Sciatic nerve (tissue), 1 donor: ENCODE data around the genes PRR18, RPS6KA2 and KIF25.

GRCh38 chr6:166173264-166173595 lies 5.6 kb upstream of the TBXT start:
- PRO-cap: no peak

DNA sequence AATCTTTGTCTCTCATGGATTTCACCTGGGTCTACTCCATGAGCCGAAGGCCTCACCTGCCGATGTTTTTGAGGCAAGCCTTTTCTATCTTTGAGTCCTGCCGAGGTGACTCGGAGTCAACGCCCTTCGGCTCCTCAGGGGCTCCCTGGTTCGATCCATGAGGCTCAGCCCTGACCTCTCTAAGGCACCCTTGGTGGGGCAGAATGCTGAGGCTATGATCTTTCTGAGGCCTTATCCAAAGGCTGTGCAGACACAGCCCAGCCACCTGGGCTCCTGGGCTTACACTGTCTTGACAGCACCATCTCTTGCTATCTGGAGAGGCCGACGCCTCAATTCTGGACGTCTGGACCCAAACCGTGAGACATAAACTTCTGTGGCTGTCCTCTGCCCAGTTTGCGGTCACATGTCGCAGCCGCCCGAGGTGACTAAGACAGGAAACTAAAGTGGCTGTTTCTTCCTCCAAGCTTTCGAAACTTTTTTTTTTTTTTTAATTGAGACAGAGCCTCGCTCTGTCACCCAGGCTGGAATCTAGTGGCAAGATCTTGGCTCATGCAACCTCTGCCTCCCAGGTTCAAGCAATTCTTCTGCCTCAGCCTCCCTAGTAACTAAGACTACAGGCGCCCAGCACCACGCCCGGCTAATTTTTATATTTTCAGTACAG lies 49.4 kb downstream of the PRR18 start:
- PRO-cap: bidirectional peak, plus-strand start at position 494 of the sequence, minus-strand start at position 337 of the sequence

GRCh38 chr6:166308260-166309027 lies at the start of gene PRR18:
Gene PRR18 (minus strand): TSS chr6:166308392.
- PRO-cap: no peak

GRCh38 chr6:166469738-166470158 lies 87.0 kb upstream of the MPC1 start:
- PRO-cap: no peak

- PRO-cap: no peak
Measured at GRCh38 chr6:166586779-166587107, 265 bp upstream of the RAMACL start.

- PRO-cap: no peak
Measured at GRCh38 chr6:166587905-166588573, 1.6 kb upstream of the RAMACL start.

DNA sequence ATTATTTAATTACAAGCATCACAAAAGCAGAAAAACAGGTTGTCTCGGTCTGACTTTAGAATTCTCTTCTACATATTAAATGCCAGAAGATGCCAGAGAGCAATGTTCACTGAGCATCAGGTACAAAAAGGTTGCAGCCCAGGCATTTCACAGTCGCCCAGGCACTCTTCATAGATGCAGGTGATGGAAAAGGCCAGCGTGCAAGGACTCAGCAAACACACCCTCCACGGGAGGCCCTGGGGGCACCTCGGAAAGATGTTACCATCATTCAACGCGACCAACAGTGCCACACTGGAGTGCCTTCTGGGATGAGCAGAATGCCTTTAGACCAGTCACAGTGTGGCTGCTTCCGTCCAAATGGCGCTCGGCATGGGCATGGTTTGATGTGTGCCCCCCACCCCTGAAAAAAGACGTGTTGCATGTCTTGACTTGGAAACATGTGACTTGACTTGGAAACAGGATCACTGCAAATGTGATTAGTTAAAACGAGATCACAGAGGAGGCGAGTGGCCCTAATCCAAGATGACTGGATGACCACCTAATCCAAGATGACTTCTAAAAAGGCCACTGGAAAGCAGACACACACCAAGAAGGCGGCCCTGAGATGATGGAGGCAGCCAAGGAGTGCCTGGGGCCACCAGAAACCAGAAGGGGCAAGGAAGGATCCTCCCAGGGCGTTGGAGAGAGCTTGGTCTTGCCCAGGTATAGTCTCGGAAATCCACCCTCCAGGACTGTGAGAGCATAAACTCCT lies 4.7 kb upstream of the RAMACL start:
- PRO-cap: no peak

GRCh38 chr6:166626742-166627428 lies at the start of gene RPS6KA2:
Gene RPS6KA2 (minus strand): TSS chr6:166627251.
- PRO-cap: bidirectional peak, plus-strand start at chr6:166626842, minus-strand start at chr6:166626688; unidirectional peak, minus-strand start at chr6:166626918; unidirectional peak, minus-strand start at chr6:166627251; bidirectional peak, plus-strand start at chr6:166627674, minus-strand start at chr6:166627349

DNA sequence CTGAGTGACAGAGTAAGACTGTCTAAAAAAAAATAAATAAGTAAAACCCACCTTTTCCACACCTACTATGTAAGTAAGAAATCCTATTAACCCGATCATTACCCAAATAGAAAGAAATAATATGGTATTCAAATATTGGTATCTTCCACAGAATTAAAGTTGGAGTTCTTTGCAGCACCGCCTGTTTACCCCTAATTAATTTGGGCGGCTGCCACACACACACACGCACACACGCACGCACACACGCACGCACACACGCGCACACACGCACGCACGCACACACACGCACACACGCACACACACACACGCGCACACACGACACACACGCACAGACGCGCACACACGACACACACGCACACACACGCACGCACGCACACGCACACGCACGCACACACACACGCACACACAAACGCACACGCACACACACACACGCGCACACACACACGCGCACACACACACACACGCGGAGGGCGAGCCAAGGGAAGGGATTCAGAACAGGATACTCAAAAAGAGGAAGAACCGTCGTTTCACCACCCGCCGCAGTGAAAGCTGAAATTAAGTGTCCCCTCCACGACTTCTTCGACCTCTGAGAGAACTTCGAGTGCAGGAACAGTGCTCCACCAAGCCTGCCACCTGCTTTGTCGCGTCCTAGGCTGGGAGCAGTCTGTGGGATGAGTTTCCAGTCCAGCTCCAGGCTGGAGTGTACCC lies 1.2 kb downstream of the RNASET2 start:
- PRO-cap: unidirectional peak, plus-strand start at position 589 of the sequence

- PRO-cap: no peak
Measured at GRCh38 chr6:167091010-167091873, 31.7 kb upstream of the CCR6 start.

- PRO-cap: bidirectional peak, plus-strand start at chr6:167094259, minus-strand start at chr6:167094156
Measured at GRCh38 chr6:167093364-167094356, 29.2 kb upstream of the CCR6 start.

- PRO-cap: no peak
Measured at GRCh38 chr6:167118470-167119228, 4.2 kb upstream of the CCR6 start.

GRCh38 chr6:167492524-167492856 lies 167.6 kb downstream of the TTLL2 start:
- PRO-cap: no peak

- PRO-cap: no peak
Measured at GRCh38 chr6:167544060-167544530, 219.2 kb downstream of the TTLL2 start.

DNA sequence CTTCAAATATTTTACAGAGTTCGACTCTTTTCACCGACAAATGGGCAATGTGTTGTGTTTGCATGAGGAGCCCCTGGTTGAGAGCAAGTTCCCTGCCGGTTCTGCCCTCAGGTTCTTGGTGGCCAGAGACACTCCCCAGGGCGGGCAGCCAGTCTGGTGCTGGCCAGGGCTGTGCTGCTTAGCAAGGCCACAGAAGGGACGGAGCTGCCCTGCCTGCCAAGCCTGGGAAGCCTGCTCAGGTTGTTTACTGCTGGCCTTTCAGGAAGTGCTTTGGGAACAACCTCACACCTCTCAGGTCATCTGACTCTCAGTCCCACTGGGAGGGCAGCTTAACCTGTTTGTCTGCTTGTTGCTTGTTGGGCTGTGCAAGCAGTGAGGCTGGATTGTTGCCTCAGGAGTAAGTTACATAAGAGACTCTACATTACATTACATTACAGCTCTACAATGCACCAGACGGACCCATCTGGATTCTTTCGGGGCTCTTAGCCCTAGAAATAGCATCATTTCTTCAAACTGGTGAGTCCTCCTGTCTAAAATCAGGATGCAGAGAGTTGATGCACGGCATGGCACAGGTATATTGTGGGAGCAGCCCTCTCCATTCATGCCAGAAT lies 75.7 kb upstream of the AFDN start:
- PRO-cap: no peak

DNA sequence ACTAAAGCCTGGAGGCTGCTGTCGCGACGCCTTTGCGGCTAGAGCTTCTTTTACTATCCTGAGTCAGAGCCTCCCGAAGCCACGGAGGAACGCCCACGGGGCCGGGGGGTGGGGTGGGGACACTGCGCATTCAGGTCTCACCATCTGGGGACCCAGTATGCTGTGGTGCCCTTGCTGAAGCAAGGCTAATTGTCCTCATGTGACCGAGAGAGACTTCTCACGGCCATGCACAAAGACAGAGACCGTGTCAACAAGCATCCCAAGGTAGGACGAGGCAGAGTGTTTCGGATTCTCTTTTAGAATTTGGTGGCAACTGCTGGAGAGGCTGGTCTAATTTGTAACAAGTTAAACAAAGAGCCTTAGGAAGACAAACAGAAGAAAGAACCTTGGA lies 38.4 kb upstream of the AFDN start:
- PRO-cap: no peak

- PRO-cap: no peak
Measured at GRCh38 chr6:167799197-167799945, 27.3 kb upstream of the AFDN start.

DNA sequence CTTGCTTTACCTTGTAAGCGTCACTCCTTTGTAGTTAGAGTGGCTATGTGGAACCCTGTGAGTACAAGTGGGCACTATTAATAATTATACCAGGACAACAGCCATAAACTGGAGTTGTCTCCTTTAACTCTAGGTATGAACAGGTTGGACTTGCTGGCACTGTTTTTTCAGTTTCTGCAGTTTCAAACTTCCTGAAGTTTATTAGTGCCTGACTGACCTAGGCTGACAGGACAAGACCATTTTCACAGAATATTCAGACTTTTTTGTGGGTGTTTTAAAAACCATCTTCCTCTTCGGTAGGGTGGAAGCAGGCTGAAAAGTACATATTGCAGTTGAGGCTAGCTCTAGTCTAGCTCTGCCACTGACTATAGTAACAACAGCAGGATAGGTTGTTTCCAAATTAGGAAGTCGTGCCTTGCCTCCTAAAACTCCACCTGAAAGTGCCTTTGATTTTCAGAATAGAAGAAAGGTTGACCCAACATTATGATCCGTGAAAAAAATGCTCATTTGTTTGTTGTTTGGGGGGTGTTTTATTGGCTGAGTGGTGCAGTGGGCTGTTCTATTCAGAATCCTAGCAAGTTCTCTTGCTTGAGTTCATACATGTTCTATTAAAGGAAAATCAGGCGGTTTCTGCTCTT lies 6.3 kb downstream of the AFDN start:
- PRO-cap: no peak

- PRO-cap: no peak
Measured at GRCh38 chr6:167997293-167997744, at the start of gene KIF25. Gene KIF25 (plus strand): TSS chr6:167997671.

DNA sequence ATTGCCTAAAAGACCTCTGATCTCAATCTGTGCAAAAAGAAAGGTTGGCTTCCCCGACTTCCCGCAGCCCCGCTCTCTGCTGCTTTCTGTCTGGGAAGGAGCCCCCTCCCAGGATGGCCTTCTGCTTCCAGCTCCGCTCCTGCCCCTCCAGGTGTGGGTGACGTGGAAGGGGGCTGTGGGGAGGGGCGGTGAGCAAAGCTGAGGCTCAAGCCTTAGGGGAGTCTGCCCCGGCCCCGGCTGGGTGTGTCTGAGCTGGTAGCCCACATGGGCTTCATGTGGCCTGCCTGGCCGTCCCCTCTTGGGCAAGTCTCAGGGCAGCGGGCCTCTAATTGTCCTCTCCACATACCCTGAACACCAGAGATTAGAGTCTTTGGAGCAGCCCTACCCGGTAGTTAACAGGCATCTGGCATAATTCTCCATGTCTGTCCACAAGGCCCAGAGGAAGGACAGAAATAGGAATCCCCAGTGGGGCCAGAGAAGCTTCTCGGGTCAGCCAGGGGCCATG lies 24.3 kb downstream of the FRMD1 start:
- PRO-cap: no peak